HepG2 (cell line): Measurements from ENCODE around the genes MYOCOS and MYOC.

DNA sequence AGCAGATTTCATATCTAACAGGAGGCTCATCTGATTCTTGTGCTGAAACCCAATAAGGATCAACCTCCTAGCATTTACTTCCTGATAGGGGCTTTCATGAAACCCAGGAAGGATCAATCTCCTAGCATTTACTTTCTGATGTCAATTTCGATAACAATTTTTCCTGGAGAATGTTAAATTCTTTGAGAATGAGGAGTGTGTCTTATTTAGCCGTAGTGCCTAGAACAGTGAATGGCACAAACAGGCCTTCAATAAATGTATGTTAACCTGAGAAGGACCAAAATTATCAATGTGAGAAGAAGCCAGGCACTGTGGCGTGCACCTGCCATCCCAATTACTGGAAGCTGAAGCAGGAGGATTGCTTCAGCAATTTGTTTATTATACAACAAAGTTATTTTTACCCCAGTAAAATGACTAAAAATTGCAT is 38.0 kb downstream of the ATP1B1 start:
- RRBS, 2 experiments: no CpG with 5 or more reads among the region's 3 CpGs
CAGE:
- cytosol, long polyA minus RNA: no peak
- cytosol, long polyA plus RNA: no peak
- long polyA plus RNA: no peak
- nucleus, long polyA minus RNA: no peak
- nucleus, long polyA plus RNA: no peak

- RRBS, 2 experiments: no CpG with 5 or more reads among the region's 4 CpGs
CAGE:
- cytosol, long polyA minus RNA: no peak
- cytosol, long polyA plus RNA: no peak
- long polyA plus RNA: no peak
- nucleus, long polyA minus RNA: no peak
- nucleus, long polyA plus RNA: no peak
These were observed 130.4 kb downstream of the ATP1B1 start for GRCh38 chr1:169236747-169237438.

DNA sequence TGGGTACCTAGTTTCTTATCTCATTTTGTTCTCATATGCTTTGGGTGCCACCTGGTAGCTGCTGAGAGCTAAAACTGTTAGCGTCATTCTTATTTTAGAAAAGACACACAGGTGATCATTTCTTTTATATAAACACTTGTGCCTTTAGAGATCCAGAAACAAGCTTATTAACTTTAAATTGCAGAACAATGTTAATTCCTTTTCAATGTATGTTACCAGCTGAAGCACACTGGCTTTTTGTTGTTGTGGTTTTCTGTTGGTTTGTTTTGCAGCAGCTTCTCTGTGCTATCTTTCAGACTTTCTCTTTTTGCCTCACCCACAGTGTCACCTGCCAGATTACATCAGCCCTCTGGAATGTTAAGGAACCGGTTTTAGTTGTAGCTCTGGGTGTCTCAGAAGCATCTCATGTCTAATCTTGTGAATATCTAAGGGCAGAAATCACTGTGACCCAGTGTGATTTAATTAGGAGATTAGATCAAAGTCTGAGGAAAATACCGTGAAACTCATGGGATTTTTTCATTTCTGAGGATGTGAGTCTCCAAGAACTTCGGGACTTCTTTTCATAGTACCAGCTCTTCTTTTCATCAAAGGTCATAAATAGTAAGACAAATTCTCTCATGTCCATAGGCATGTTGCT is 43.5 kb upstream of the SLC19A2 start:
- RRBS, 2 experiments: no CpG with 5 or more reads among the region's 4 CpGs
CAGE:
- cytosol, long polyA minus RNA: no peak
- cytosol, long polyA plus RNA: no peak
- long polyA plus RNA: no peak
- nucleus, long polyA minus RNA: no peak
- nucleus, long polyA plus RNA: no peak

DNA sequence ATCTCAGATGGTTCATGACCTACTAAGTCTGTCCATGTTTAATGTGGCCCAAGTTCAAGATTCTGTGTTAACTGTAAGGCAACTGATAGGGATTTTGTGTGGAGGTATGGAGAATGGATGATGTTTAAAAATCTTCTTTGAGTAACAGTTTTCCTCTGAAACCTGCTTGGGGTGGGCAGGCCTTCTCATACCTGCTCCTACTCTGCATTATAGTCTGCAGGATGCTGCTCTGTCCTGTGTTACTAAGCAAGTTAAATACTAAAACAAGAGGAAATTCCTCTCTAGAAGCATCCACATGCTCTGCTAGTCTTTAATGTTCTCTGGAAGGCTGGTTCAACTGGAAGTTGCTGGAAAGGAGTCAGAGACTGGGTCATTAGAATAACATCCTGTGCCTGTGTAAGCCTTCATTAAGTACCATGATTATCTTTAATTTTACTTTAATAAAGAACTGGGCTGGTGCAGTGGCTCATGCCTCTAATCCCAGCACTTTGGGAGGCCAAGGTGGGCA is 5.9 kb downstream of the SELP start:
CAGE:
- cytosol, long polyA minus RNA: no peak
- cytosol, long polyA plus RNA: no peak
- long polyA plus RNA: no peak
- nucleus, long polyA minus RNA: no peak
- nucleus, long polyA plus RNA: no peak

- RRBS, 2 experiments: no CpG with 5 or more reads among the region's 6 CpGs
CAGE:
- cytosol, long polyA minus RNA: no peak
- cytosol, long polyA plus RNA: no peak
- long polyA plus RNA: no peak
- nucleus, long polyA minus RNA: no peak
- nucleus, long polyA plus RNA: no peak
These were observed 30.9 kb downstream of the SELL start for GRCh38 chr1:169680259-169681148.

DNA sequence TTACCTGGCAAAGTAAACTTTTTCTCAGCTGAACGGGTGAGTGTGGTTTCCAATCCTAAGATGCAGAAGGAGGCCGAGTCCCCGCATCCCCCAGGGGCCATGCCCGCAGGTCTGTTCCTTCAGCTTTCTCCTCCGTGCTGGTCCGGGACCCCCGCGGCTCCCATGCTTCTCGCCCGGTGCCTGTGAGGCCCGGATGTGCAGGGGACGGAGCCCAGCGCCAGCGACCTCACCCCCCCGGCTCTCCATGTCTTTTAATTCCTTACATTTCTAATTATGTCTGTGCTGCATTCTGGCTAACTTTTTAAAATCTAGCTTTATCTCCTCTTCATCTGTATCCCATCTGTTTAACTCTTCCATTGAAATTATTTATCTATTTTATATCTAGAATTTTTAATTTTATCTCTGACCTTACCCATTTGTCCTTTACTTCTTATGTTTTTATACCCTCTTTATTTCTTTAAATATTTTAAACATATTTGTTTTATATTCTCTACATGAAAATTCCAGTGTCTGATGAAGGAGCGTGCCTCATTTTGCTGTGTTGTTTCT is 21.6 kb upstream of the SCYL3 start:
- RRBS, 2 experiments: 47 to 52% methylated on average over 5 of the region's 16 CpGs
CAGE:
- cytosol, long polyA minus RNA: no peak
- cytosol, long polyA plus RNA: no peak
- long polyA plus RNA: no peak
- nucleus, long polyA minus RNA: no peak
- nucleus, long polyA plus RNA: no peak

DNA sequence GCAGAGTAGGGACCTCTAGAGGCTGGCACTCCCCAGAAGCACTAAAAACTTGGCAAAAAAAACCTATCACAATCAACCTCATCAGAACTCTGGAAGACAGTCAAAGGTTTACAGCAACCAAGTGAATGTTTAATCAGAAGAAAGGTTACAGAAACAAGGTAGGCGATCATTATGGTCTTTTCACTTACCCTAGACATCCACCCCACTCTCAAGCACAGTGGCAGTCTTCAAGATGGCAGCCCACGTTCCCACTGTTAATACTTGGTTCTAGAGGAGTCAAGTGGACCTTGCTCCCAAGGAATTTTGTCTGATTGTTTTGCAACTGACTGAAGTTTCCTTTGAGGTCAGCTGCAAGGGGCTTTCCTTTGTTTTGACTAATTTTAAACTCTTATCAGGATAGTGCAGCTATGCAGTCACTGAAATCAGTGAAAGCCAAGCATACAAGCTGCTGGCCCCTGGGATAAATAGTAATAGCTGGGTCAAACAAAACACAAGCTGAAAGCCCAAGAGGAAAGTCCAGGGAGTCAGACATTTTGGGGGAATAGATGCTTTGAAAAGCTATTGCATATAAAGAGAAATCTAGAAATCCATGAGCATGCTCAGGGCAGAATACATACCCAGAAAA is 7.1 kb downstream of the KIFAP3 start:
- RRBS, 2 experiments: no CpG with 5 or more reads among the region's 2 CpGs
CAGE:
- cytosol, long polyA minus RNA: no peak
- cytosol, long polyA plus RNA: no peak
- long polyA plus RNA: no peak
- nucleus, long polyA minus RNA: no peak
- nucleus, long polyA plus RNA: no peak

DNA sequence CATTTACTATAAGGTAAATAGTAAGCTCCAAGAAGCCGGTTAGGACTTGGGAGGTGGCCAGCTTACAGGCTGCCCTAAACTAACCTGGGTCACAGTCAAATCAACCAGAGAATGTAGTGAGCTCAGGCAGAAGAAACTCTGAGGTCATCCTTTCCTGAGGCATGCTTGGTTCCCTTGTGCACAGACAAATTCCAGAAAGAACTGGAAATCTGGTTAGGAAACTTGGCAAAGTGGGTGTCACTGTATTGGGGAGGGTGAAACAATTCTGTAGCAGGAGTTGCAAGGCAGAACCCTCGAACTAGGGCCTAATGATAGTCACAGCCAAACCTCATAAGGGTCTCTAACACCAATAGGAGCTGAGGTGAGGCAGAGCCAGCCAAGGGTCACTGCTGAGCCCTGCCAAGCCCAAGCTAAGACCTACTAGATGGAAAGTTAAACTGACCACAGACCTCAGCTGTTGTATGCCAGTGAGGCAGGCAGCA is 72.6 kb downstream of the NTMT2 start:
- RRBS, 2 experiments: no CpG with 5 or more reads among the region's 2 CpGs
CAGE:
- cytosol, long polyA minus RNA: no peak
- cytosol, long polyA plus RNA: no peak
- long polyA plus RNA: no peak
- nucleus, long polyA minus RNA: no peak
- nucleus, long polyA plus RNA: no peak

GRCh38 chr1:170234424-170234986 is 88.7 kb downstream of the NTMT2 start:
- RRBS, 2 experiments: no CpG with 5 or more reads among the region's 3 CpGs
CAGE:
- cytosol, long polyA minus RNA: no peak
- cytosol, long polyA plus RNA: no peak
- long polyA plus RNA: no peak
- nucleus, long polyA minus RNA: no peak
- nucleus, long polyA plus RNA: no peak

- RRBS, 2 experiments: no CpG with 5 or more reads among the region's 31 CpGs
CAGE:
- cytosol, long polyA minus RNA: no peak
- cytosol, long polyA plus RNA: no peak
- long polyA plus RNA: no peak
- nucleus, long polyA minus RNA: no peak
- nucleus, long polyA plus RNA: no peak
These were observed 666 bp upstream of the GORAB start for GRCh38 chr1:170531096-170531904.

DNA sequence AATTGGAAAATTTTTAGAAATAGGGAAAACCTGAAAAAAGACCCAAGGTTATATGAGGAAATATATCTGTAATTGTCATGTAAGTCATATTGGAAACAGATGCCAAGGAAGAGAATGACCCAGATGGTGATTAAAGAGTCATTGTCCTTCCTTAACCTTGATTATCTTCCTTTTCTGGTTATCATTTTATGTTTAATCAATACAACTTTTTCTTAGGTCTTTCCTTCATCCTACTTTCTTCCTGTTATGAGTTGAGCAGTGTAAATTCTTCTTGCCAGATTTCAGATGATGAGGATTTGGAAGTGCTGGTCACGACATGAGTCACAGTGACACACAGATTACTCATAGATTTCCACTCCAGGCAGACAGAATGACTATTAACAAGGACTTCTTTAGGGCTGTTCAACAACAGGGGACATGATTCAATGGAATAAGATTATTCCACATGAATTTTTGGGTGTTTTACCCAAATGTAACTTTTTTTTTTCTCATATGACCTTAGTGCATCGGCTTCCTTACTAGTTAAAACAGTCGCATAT is 44.0 kb downstream of the PRRX1 start:
- RRBS, 2 experiments: no CpG with 5 or more reads among the region's 3 CpGs
CAGE:
- cytosol, long polyA minus RNA: no peak
- cytosol, long polyA plus RNA: no peak
- long polyA plus RNA: no peak
- nucleus, long polyA minus RNA: no peak
- nucleus, long polyA plus RNA: no peak

DNA sequence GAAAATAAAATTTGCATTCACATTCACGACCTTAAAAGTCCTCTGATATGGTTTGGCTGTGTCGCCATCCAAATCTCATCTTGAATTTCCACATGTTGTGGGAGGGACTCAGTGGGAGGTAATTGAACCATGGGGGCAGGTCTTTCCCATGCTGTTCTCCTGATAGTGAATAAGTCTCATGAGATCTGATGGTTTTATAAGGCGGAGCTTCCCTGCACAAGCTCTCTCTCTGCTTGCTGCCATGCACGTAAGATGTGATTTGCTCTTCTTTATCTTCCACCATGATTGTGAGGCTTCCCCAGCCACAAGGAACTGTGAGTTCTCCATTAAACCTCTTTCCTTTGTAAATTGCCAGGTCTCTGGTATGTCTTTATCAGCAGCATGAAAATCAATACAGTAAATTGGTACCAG is 20.5 kb downstream of the FMO1 start:
- RRBS, 2 experiments: no CpG with 5 or more reads among the region's 4 CpGs
CAGE:
- cytosol, long polyA minus RNA: no peak
- cytosol, long polyA plus RNA: no peak
- long polyA plus RNA: no peak
- nucleus, long polyA minus RNA: no peak
- nucleus, long polyA plus RNA: no peak

DNA sequence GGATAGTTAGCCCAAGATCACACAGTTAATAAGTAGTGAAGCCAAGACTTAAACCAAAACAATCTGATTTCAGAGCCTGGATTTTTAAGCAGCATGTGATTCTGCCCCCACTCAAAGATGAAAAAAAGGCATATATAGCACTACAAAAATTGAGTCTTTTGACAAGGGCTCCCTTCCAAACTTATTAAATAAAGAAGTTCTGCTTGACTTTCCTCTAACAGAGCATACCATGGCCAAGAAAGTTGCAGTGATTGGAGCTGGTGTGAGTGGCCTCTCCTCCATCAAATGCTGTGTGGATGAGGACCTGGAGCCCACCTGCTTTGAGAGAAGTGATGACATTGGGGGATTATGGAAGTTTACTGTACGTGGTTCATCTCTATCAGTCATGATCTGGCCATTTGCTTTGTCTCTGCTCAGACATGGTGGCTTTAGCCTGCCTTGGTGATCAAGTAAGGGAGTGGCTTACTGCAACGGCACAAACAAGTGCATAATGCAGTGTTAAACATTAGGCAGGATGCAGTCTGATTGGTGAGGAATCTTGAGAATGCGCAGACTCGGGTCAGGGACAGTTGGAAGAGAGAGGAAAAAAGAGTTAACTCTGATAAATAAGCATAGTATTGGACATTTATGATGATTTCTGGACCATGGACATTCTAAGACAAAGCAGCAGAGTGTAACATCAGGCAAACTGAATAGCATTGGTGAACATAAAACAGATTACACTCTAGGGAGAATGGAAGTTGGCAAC is 5.8 kb downstream of the FMO4 start:
- RRBS, 2 experiments: no CpG with 5 or more reads among the region's 4 CpGs
CAGE:
- cytosol, long polyA minus RNA: no peak
- cytosol, long polyA plus RNA: no peak
- long polyA plus RNA: no peak
- nucleus, long polyA minus RNA: no peak
- nucleus, long polyA plus RNA: no peak

GRCh38 chr1:171431550-171432535 is 53.5 kb upstream of the PRRC2C start:
- RRBS, 2 experiments: no CpG with 5 or more reads among the region's 8 CpGs
CAGE:
- cytosol, long polyA minus RNA: no peak
- cytosol, long polyA plus RNA: no peak
- long polyA plus RNA: no peak
- nucleus, long polyA minus RNA: no peak
- nucleus, long polyA plus RNA: no peak

- RRBS, 2 experiments: no CpG with 5 or more reads among the region's 3 CpGs
CAGE:
- cytosol, long polyA minus RNA: no peak
- cytosol, long polyA plus RNA: no peak
- long polyA plus RNA: no peak
- nucleus, long polyA minus RNA: no peak
- nucleus, long polyA plus RNA: no peak
These were observed 2.6 kb downstream of the PRRC2C start for GRCh38 chr1:171487887-171488322.

DNA sequence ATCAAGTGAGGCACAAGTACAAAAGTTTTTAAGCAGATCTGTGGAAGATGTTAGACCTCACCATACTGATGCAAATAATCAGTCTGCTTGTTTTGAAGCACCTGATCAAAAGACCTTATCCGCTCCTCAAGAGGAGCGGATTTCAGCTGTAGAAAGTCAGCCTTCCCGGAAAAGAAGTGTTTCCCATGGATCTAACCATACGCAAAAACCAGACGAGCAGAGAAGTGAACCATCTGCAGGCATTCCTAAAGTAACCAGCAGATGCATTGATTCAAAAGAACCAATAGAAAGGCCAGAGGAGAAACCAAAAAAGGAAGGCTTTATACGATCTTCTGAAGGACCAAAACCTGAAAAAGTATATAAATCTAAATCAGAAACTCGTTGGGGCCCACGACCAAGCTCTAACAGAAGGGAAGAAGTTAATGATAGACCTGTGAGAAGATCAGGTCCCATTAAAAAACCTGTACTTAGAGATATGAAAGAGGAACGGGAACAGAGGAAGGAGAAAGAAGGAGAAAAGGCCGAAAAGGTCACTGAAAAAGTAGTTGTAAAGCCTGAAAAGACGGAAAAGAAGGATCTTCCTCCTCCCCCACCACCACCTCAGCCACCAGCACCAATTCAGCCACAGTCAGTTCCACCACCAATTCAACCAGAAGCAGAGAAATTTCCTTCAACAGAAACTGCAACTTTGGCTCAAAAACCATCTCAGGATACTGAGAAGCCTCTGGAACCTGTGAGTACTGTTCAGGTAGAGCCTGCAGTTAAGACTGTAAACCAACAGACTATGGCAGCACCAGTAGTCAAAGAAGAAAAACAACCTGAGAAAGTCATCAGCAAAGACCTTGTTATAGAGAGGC is 55.0 kb downstream of the PRRC2C start:
- RRBS, 2 experiments: no CpG with 5 or more reads among the region's 11 CpGs
CAGE:
- cytosol, long polyA minus RNA: no peak
- cytosol, long polyA plus RNA: no peak
- long polyA plus RNA: no peak
- nucleus, long polyA minus RNA: start-site peak on the minus strand centred at position 311 of the sequence, 36 bp wide, 6 reads
- nucleus, long polyA plus RNA: no peak

GRCh38 chr1:171622076-171622487 is at the start of gene MYOCOS:
MYOCOS (plus strand) TSS chr1:171622243.
- RRBS, 2 experiments: no CpG with 5 or more reads among the region's 8 CpGs
CAGE:
- cytosol, long polyA minus RNA: no peak
- cytosol, long polyA plus RNA: no peak
- long polyA plus RNA: no peak
- nucleus, long polyA minus RNA: no peak
- nucleus, long polyA plus RNA: no peak

DNA sequence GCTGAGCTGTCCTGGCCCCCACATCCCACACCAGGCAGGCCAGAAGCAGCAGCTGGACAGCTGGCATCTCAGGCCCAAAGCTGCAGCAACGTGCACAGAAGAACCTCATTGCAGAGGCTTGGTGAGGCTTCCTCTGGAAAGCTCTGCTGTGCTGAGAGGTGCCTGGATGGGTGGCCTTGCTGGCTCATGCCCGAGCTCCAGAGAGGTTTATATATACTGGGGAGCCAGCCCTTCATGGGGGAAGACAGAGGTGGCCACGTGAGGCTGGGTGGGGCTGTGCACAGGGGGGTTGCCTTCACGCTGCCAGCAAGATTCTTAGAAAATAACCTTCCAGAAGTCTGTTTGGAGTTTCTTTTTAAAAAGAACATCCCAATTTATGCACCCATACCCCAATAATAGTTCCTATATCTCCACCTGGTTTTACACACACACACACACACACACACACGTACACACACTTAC is at the start of gene MYOC:
MYOC (minus strand) TSS at position 186 of the 462 bp plus-strand sequence.
- RRBS, 2 experiments: no CpG with 5 or more reads among the region's 5 CpGs
CAGE:
- cytosol, long polyA minus RNA: no peak
- cytosol, long polyA plus RNA: no peak
- long polyA plus RNA: no peak
- nucleus, long polyA minus RNA: no peak
- nucleus, long polyA plus RNA: no peak

DNA sequence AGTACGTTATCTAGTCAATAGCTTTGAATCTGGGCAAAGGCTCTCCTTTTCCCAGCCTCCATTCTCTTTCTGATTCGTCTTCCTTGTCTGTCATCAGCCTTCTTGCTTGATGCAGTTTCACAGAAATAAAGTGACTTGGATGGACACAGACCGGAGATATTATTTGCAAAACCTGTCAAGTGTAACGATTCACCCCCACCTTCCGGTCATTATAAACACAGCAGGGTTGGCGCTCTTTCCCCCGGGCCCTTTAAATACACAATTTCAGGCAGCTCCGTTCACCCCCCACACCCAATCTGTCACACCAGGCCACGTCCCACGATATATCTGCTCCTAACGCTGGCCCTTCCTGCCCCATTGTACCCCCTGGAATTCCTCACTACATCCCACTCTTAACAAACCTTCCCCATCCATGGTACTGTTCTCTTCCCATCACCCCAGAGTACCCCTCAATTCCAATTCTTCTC is 609 bp downstream of the VAMP4 start:
- RRBS, 2 experiments: 2% methylated on average over 4 of the region's 11 CpGs; no CpG with 5 or more reads in 1 of the 2 experiments
CAGE:
- cytosol, long polyA minus RNA: no peak
- cytosol, long polyA plus RNA: no peak
- long polyA plus RNA: no peak
- nucleus, long polyA minus RNA: no peak
- nucleus, long polyA plus RNA: no peak

GRCh38 chr1:172005795-172006448 is 164.6 kb downstream of the DNM3 start:
- RRBS, 2 experiments: no CpG with 5 or more reads among the region's 1 CpG
CAGE:
- cytosol, long polyA minus RNA: no peak
- cytosol, long polyA plus RNA: no peak
- long polyA plus RNA: no peak
- nucleus, long polyA minus RNA: no peak
- nucleus, long polyA plus RNA: no peak